Transverse colon (tissue), 4 donors: ENCODE results near the gene CD164L2.

GRCh38 chr1:27146086-27146708 is 8.7 kb downstream of the SLC9A1 start:
- PRO-cap = no peak
- RAMPAGE, long total RNA, 4 experiments = no peak in any of the 4 experiments

GRCh38 chr1:27152559-27153177 is 2.3 kb downstream of the SLC9A1 start:
- PRO-cap = no peak
- RAMPAGE, long total RNA, 4 experiments = no peak in any of the 4 experiments

DNA sequence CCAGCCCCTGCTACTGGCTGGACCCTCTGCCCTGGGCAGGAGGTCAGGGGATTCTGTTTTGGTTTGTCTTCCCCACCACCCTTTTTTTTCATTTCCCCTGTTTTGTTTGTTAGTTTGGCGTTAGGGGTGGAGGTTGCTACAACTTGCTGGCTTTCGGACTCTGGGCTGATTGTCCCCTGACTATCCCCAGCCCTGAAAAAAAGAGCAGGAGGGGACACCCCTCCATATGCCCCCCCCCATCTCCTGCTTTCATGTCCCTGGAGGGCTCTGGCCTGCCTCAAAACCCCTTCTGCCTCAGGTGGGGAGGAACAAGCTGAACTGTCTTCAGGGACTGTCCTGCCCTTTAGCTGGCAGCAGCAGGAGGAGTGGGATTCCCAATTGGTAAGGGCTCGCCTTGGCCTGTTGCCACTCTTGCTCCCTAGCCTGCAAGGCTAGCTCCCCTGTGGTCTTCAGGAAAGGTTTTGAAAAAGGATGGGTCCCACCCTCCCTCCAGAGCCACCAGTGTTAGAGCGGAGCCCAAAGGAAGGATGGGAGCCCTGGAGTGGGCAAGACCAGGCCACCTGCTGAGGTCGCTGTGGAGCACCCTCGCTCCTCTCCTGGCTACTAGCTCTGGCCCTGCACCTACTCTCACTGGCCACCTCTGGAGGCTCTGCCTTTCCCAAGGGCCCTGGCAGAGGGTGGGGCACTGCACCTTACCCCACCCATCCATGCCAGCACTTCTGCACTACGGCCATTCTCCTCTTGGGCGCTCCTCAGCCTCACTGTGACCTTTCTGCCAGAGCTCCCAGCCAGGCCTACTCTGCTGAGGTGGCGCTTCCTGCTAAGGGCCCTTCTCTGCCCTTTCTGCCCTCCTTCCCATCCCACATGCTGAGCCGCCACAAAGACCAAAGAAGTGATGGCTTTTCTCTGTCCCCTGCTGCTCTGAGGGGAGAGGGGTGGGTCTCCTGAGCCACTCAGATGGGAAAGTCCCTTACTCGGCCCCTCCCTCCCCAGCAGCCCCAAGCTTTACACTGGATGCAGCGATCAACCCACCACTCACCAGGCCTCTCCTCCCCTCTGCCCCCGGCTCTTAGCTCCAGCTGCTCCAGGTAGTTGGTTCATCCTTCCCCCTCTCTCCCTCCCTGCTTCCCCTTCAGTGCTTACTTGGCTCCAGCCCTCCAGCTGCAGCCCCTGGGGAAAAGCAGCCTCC is 15.2 kb upstream of the TMEM222 start:
- PRO-cap = no peak
- RAMPAGE, long total RNA, 4 experiments = no peak in any of the 4 experiments

GRCh38 chr1:27322805-27323209 is 844 bp downstream of the TMEM222 start:
- PRO-cap = no peak
- RAMPAGE, long total RNA, 4 experiments = no peak in any of the 4 experiments

DNA sequence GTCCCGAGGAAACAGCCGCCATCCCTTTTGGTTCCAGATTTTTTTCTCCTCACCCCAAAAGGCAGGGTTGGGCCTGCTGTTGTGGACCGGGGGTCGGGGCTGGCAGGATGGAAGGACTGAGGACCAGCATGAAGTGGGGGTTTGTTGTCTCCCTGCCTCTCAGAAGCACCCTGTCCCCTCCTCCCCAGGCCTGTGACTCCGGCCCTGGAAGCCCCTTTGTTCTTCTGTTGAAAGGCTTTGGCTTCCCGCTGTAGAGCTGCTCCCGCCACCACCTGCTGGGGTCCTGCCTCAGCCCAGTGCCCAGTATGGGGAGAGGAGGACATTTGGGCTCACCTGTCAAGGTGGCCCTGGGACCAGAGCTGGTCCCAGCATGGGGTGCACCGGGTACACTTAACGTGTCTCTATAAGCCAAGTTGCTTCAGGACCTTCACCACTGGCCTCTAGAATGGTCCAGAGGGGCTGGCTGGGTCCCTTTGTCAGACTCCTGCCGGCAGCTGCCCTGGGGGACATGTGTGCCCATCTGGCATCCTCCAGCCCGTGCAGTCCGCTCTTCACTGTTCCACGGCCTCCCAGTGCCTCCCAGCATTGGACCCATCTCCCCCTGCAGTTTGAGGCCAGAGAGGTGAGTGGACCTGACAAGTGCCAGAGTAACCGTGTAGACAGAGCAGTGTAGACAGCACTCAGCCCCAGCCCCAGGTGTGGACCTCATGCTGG is 6.2 kb upstream of the SYTL1 start:
- PRO-cap = no peak
- RAMPAGE, long total RNA, 4 experiments = no peak in any of the 4 experiments

DNA sequence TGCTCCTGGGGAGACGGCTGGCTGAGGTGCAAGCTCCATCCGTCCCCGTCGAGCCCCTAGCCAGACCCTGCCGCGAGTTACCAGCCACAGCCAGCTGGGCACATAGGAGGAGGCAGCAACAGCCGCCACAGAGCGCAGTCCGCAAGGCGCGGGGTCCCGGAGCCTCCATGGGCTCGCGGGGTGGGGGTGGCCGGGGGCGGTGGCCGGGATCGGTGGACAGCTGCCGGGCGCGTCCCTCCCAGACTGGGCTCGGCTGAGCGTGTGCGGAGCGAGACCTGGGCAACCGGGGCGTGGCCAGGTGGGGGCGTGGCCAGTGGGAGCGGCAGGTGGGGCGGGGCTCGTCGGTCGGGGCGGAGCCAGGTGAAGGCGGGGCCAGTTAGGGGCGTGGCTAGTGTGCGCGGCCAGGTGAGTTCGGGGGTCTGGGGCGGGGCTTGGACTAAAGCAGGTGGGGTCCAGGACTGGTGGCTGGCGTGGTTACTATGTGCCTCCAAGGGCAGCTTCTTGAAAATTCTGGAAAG is at the start of gene CD164L2:
Gene CD164L2 (minus strand): TSS at position 263 of the 518 bp plus-strand sequence.
- PRO-cap = unidirectional peak, minus-strand start at position 255 of the sequence
- RAMPAGE, long total RNA, 4 experiments = no peak in any of the 4 experiments

- PRO-cap = no peak
- RAMPAGE, long total RNA, 4 experiments = no peak in any of the 4 experiments
Measured at GRCh38 chr1:27391144-27391962, 1.1 kb upstream of the GPR3 start.

GRCh38 chr1:27407354-27408480 is 15.3 kb downstream of the GPR3 start:
- PRO-cap = no peak
- RAMPAGE, long total RNA, 4 experiments = no peak in any of the 4 experiments

DNA sequence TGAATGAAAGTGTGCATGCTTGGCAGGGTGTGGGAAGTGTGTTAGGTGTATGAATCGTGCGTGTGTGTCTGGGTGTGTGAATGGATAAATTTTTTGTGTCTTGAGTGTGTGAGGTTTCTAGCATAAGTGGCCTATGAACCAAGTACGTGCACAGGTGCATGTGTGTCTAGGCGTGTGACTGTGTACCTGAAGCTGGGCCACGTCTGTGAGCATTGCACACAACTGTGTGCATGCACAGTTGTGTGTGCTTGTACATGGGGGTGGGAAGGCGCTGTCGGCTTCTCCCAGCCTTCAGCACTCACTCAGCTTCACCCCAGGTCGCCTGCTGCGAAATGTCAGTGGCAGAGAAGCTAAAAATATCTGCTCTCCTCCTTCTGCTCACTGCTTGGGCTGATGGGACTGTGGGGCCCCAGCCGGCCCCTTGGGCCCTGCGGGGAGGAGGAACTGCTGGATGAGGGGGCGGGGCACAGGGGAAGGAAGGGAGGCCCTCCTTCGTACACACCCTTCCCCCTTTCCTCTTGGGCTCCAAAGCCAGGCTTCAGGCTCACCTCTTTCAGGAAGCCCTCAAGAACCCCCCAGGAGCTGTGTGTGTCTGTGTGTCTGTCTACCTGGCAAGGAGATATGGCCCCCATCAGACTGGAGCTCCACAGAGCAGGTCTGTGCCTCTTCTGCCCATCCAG is 35.4 kb upstream of the WASF2 start:
- PRO-cap = no peak
- RAMPAGE, long total RNA, 4 experiments = no peak in any of the 4 experiments

DNA sequence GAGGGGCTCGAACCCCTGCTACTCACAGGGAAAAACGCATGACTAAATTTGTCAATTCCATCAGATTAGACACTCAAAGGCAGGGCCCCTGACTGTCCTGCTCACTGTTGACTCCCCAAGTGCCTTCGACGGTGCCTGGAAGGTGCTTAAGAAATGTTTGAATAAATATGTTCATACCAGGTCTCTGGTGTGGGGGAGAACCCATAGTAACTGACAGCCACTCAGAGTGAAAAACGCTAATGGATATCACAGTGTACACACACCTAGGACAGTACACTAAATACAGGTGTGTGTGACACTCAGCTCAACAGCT is 39.7 kb upstream of the WASF2 start:
- PRO-cap = no peak
- RAMPAGE, long total RNA, 4 experiments = no peak in any of the 4 experiments

DNA sequence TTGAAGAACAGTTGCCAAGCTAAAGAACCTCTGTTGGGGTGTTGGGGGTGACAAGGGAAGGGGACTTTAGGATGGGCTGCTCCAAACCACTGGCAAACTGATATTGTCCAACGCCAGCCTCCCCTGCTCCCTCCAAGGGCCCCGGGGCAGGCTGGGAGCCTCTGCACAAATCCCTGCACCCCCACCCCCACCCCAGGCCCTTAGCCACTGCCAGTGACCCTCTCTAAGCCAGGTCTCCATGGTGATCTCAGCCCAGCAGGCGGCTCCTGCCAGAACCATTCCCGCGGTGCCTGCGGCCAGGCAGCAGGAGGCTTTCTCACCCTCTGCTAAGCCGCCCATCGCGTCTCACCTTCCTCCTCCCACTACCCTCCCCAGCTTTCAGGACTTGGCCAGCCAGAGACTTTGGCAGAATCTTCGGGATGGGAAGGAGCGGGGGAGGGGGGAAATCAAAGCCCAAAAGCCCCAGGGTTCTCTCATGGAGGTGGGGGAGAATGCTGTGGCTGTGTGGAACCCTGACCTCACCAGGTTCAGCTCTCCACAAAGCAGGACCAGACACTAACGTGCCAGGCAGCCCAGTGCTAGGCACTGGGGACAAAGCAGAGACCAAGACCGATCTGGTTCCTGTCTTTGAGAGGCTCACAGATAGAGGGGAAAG is 46.8 kb upstream of the WASF2 start:
- PRO-cap = no peak
- RAMPAGE, long total RNA, 4 experiments = no peak in any of the 4 experiments

DNA sequence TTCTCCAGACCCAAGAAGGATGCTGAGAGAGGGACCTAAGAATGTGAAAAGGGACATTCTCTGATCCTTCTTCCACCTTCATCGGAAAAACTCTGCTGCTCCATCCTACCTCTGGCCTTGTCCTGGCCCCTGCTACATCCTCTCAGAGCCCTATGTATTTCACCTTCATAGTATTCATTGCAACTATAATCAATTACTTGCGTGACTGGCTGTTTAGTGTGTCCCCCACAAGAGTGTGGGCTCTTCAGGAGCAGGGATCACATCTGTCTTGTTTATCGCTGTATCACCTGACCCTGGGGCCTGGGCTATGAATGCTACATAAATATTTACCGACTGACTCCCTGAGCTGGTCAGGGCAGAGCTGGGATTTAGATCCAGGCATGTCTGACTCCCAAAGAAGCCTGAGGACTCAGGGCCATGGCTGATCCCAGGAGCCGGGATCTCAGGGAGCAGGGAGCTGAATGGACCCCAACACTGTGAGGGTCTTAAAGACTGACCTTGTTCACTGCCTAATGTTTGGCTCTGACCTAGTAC is 49.7 kb downstream of the AHDC1 start:
- PRO-cap = no peak
- RAMPAGE, long total RNA, 4 experiments = no peak in any of the 4 experiments

DNA sequence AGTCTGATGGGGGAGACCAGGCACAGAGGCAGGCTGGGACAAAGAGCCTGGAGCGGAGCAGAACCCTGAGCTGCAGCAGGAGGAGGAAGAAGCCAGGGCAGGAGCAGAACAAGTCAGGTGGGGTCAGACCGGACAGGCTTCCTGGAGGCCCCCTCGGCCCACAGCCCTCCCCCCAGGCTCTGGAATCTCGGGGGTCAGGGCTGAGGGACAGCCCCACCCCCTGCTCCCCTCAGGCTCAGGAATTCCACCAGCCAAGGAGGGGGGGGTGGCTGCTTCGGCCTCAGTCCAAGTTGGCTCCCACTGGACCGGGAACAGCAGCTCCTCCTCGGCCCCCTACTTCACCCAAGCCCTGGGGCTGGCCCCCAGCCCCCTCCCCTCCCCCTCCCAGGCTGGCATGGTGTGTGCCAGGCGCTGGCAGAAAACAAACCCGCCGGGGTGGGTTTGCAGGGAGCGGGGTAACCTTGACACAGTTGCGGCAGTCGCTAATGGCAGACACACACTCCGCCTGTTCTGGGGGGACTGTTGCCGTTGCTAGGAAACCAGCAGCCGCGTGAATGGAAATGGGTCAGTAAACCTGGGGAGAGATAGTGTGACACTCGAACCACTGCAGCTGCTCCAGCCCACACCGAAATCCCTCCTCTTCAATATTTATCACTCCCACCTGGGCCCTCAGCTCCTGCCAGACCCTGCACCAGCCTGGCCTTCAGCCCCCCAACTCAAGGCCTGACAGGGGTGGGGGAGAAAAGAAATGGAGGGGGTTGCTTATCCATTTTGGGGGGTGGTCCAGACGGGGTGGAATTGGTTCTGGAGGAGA is 32.4 kb downstream of the AHDC1 start:
- PRO-cap = no peak
- RAMPAGE, long total RNA, 4 experiments = no peak in any of the 4 experiments

DNA sequence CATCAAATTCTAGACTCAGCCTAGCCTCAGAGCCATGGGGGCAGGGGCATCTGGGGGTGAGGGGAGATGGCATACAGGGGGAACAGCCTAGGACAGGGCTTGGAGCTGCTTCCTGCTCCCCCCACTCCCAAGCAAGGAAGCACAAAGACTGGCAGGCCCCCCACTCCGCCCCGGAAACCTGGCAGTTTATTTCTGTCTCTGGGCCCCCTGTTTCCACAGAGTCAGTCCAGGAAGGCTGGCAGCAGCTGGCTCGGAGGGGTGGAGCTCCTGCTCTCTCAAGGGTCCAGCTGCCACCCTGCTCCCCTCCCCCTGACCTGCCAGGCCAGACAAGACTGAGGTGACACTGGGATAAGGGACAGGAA is 26.5 kb downstream of the AHDC1 start:
- PRO-cap = no peak
- RAMPAGE, long total RNA, 4 experiments = no peak in any of the 4 experiments

DNA sequence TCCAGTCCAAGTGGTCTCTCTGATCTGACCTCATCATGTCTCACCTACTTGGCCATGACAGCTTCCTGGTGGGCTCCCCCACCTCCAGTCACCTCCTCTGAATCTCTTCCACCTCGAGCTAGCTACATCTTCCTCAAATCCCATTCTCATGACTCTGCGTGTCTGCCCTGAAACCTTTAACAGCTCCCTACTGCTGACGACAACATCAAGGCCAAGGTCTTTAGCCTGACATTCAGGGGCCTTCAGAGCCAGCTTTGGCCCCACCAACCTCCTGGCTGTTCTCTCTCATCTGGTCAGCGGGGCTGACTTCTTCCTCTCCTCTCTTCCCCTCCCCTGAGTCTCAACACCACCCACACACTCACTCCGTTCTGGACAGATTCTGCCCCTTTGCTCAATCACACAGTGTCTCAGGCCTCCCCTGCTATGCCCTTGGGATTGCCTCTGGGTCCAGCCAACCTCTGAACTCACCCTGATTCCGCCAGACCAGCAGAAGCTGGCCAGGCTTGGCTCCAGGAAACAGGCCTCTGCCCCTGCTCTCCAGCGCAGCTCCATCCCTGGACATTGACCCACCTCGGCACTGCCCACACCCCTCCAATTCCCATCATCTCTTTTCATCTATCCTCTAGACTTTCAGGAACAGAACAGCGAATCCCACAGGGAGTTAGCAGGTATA is 22.2 kb downstream of the AHDC1 start:
- PRO-cap = no peak
- RAMPAGE, long total RNA, 4 experiments = no peak in any of the 4 experiments

DNA sequence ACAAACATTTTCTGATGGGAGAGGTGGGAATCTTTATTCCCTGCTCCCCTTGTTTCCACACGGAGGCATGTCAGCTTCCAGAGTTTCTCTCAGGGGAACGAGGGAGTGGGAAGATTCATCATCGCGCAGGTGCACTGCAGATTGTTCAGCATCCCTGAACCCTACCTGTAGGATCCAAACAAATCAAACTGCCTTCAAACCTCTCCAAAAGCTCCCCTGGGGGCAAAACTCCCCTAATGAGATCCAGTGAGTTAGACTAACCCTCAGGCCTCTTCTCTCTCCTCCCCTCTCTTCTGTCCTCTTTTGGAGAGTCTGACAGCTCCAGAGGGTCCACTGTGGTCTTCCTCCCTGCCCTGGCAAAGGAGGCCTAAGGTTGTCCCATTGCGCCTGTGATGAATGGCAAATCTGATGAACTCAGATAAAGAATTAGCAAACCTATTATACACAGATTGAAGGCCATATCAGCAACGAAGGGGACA is 7.7 kb upstream of the AHDC1 start:
- PRO-cap = no peak
- RAMPAGE, long total RNA, 4 experiments = no peak in any of the 4 experiments

DNA sequence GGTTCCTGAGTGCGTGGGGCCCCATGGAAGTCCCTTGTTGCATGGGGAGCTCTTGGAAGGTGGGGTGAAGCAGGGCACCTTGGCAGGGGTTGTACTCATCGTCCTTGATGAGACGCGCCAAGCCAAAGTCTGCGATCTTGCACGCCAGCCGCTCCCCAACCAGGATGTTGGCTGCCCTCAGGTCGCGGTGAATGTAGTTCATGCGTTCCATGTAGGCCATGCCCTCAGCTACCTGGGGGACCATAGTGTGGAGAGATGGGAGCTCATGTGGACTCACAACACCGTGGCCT is 10.4 kb upstream of the AHDC1 start:
- PRO-cap = no peak
- RAMPAGE, long total RNA, 4 experiments = no peak in any of the 4 experiments

DNA sequence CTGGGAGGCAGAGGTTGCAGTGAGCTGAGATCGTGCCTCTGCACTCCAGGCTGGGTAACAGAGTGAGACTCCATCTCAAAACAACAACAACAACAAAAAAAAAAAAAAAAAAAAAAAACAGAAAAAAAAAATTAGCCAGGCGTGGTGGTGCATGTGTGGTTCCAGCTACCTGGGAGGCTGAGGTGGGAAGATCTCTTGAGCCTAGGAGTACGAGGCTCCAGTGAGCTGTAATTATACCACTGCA is 11.9 kb downstream of the FAM76A start:
- PRO-cap = no peak
- RAMPAGE, long total RNA, 4 experiments = no peak in any of the 4 experiments

- PRO-cap = no peak
- RAMPAGE, long total RNA, 4 experiments = no peak in any of the 4 experiments
Measured at GRCh38 chr1:27744996-27745442, 19.3 kb downstream of the FAM76A start.

GRCh38 chr1:27790184-27790619 is 17.2 kb downstream of the STX12 start:
- PRO-cap = no peak
- RAMPAGE, long total RNA, 4 experiments = no peak in any of the 4 experiments